Heart (tissue), 3 donors: Measurements from ENCODE around the gene ITGB1BP1.

DNA sequence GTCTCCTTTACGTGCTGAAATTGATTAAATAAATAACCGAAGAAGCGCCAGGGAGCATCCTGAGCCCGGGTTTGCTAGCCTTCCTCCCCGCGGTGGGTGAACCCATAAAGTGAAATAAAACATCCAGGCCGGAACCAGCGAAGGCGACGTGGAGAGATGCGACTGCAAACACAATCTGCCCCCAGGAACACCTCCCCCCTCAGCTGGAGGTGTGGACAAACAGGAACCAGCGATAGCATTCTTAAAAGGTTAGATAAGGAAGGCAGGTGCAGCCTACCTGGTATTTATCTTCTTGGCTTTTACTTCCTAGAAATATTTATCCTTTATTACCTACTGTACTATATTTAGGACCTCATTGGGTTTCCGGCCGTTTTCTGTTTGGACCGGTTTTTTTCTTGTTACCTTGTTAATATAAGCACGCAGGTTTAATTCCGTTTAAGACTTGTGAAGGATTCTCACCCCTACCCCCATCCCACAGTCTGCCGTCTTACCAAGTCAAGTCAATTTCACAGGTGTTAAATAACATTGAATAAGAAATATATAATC is 224.1 kb upstream of the ID2 start:
- RAMPAGE, long total RNA, 2 experiments: no peak in any of the 2 experiments

DNA sequence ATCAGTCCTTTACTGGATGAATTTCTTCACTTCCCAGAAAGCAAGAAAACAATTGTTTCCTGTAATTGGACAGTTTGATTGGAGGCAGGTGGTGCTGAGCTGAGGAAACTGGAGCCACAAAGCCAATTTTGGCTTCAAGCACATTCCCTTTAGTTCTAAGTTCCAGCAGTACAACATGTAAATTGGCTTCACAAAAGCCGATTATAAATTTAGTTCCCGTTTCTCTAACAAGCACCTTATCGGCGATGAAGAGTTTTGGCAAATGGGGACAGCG is 190.6 kb upstream of the ID2 start:
- RAMPAGE, long total RNA, 2 experiments: no peak in any of the 2 experiments

GRCh38 chr2:8659965-8660748 is 21.7 kb upstream of the ID2 start:
- RAMPAGE, long total RNA, 2 experiments: no peak in any of the 2 experiments

- RAMPAGE, long total RNA, 2 experiments: no peak in any of the 2 experiments
These were observed 20.2 kb upstream of the ID2 start for GRCh38 chr2:8661762-8661982.

DNA sequence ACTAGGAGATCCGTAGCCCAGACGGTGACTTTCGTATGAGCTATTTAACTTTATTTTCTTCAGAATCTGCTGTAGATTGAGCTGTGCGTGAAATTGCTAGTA is 571 bp downstream of the ID2 start:
- RAMPAGE, long total RNA, 2 experiments: no peak in any of the 2 experiments

- RAMPAGE, long total RNA, 2 experiments: no peak in any of the 2 experiments
These were observed 24.8 kb upstream of the KIDINS220 start for GRCh38 chr2:8862120-8862642.

DNA sequence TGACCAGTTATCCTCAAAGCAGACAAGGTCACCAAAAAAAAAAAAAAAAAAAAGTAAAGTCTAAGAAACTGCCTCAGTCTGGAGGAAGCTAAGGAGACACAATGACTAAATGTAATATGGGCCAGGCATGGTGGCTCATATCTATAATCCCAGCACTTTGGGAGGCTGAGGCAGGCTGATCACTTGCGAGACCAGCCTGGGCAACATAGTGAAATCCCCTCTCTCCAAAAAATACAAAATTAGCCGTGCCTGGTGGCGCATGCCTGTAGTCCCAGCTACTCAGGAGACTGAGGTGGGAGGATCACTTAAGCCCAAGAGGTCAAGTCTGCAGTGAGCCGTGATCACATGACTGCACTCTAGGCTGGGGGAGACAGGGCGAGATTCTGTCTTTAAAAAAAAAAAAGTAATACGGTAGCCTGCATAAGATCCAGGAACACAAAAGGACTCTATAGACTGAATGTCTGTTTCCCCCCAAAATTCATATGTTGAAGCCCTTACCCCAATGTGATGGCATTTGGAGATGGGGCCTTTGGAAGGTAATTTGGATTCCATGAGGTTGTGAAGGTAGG is 17.2 kb downstream of the MBOAT2 start:
- RAMPAGE, long total RNA, 2 experiments: no peak in any of the 2 experiments

GRCh38 chr2:9170321-9170693 is 36.3 kb upstream of the ASAP2 start:
- RAMPAGE, long total RNA, 2 experiments: no peak in any of the 2 experiments

GRCh38 chr2:9178231-9178744 is 28.3 kb upstream of the ASAP2 start:
- RAMPAGE, long total RNA, 2 experiments: no peak in any of the 2 experiments

GRCh38 chr2:9226984-9227978 is 20.7 kb downstream of the ASAP2 start:
- RAMPAGE, long total RNA, 2 experiments: no peak in any of the 2 experiments

- RAMPAGE, long total RNA, 2 experiments: no peak in any of the 2 experiments
These were observed 100.4 kb downstream of the ASAP2 start for GRCh38 chr2:9306957-9307554.

DNA sequence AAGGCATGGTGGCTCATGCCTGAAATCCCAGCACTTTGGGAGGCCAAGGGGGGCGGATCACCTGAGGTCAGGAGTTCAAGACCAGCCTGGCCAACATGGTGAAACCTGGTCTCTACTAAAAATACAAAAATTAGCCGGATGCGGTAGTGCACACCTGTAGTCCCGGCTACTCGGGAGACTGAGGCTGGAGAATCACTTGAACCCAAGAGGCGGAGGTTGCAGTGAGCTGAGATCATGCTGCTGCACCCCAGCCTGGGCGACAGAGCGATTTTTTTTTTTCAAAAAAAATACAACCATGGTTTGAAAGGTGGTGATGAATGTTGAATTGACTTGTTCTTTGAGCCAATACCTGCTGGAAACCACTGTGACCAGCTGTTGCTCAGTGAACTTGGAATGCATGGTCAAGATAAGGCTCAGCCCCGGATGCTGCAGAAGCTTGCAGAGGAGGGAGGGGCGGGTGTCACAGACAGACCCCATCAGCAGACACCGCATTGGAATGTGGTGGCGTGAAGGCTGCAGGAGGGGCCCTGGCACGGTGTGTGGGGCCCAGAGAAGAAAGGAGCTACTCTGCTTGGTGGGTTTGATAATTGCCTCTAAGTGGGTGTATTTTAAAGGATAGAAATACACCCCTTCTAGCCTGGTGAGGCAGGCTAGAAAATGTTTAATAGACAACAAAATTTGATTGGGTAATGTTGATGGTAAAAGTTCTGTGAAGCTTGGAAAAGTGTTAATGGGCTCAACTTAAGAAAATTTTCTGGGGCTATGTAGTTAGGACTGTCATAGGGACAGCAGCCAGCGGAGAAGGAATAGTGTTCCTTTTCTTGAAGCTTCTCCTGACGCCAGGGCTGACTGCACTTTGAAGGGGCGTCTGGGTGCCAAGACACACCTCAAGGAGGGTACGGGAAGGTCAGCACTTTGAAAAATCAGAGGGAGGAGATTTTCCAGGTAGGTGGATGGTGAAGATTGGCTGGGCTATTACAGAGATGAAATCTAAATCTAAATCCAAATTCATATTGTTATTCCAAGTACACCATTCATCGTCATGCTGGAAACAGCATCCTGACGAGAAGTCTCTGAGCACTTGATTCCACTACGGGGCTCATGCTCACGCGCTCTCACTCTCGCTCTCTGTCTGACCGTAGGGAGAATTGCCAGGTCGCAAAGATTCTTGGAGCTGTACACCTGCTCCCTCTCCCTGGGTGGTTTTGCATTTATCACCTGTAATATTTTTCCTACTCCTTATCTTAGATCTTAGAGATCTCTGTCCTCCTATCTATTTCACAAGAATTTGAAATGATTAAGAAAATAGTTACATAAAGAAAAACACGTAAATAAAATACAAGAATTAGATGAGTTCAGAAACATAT is 91.4 kb downstream of the ITGB1BP1 start:
- RAMPAGE, long total RNA, 2 experiments: no peak in any of the 2 experiments

- RAMPAGE, long total RNA, 2 experiments: no peak in any of the 2 experiments
These were observed 78.0 kb downstream of the ITGB1BP1 start for GRCh38 chr2:9345139-9345975.

GRCh38 chr2:9350357-9351056 is 72.8 kb downstream of the ITGB1BP1 start:
- RAMPAGE, long total RNA, 2 experiments: no peak in any of the 2 experiments

DNA sequence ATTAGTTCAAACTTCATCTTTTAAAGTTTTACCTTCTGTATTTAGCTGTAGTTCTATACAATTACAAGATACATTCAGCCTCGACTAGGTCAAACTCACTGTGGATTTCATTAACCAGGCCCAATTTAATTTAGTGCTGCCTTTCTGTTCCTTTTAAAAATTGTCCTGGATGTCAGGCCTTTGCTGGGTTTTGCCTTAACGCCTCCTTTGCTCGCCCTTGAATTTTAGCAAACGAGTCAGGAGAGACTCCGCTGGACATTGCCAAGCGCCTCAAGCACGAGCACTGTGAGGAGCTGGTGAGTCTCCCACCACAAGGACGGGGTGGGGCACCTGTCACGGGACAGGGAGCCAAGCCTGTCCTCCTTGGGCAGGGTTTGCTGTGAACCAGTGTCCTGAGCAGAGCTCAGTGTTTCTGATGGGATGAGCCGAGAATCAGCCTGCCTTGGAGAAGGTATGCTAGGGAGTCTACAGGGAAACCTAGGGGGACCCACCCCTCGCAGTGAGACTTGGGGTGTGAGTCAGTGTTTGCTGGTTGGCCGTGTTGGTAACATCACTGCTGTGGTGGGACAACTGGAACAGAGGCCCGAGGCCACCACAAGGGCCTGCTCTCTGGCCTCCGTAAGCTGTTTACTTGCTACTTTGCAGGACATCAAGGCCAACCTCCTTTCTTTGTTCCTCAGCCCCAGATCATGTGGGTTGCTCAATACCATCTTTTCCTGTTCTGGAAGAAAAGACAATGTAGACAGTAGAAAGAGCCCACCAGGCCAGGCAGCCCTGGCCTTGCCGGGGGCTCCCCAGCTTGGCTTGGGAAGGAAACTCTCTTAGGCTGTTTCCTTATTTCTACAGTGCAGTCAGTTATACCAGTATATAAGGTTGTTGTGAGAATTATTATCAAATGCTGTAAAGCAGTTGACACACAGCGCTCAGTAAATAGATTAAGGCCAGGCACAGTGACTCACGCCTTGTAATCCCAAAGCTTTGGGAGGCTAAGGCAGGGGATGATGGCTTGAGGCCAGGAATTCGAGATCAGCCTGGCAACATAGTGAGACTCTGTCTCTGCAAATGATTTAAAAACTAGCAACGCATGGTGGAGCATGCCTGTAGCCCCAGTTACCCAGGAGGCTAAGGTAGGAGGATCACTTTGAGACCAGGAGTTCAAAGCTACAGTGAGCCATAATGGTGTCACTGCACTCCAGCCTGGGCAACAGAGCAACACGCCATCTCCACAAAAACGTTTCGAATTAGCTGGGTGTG is 42.4 kb downstream of the ITGB1BP1 start:
- RAMPAGE, long total RNA, 2 experiments: no peak in any of the 2 experiments

DNA sequence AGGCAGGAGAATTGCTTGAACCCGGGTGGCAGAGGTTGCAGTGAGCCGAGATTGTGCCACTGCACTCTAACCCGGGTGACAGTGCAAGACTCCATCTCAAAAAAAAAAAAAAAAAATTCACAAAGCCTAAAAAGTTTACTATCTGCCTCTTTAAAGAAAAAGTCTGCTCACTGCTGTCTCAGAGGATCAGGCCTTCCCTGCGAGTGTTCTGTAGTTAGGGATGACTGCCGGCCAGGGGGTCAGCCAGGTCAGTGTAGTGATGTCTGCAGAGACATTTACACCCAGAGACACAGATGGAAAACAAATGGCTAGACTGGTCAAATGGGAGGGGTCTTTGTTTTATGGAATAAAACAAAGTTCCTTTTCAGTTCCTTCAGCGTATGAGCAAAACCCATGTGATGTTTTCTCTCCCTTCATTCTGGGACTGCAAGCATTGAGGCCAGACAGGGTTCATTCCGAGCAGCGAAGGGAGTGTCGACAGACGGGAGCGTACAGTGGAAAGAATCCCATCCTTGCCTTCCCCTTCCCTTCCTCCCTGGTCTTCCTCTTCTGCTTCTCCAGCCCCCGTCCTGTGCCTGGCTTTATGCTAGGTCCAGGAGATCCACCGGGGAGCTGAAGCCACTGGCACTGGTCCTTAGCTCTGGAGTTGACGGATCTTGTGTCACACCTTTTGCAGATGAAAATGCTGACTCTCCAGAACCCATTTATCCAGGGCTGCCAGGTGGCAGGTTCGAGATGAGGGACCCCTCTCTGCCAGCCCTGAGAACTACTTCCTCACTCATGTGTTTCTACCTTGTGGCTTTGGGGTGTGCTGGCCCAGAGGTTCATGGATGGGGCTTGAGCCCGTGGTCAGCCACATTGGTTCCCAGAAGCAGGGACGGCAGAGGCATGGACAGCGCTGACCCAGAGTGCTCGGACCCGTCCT is 24.4 kb downstream of the ITGB1BP1 start:
- RAMPAGE, long total RNA, 2 experiments: no peak in any of the 2 experiments

- RAMPAGE, long total RNA, 2 experiments: start-site peak on the plus strand in 1 of 2 experiments, at chr2:9423617-9423654 at its widest, 248 reads per replicate; start-site peak on the minus strand in 2 of 2 experiments, at chr2:9423145-9423520 at its widest, 74 to 1,445 reads per replicate
These were observed at the start of gene ITGB1BP1 for GRCh38 chr2:9422814-9423756. TSS of gene ITGB1BP1 (minus strand) at chr2:9423528.

DNA sequence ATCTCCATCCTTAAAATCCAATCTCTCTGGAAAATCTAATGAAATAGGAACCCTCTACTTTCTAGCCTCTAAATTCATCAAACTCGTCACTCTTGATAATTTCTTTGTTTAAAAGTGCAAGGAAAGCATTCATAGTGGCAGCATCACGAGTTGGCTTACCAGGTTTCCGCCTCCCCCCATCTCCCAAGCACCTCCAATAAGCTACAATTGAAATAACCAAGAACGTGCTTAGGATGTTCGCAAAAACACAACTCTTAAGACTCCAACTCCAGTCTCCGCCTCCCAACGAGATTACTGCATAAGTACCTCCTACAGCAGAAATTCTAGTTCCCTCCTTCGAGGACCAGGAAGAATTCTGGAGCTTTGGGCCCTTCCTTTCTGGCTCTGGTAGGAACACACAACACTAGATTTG is 887 bp downstream of the ADAM17 start:
- RAMPAGE, long total RNA, 2 experiments: no peak in any of the 2 experiments

- RAMPAGE, long total RNA, 2 experiments: no peak in any of the 2 experiments
These were observed 3.5 kb upstream of the ADAM17 start for GRCh38 chr2:9559299-9559444.

DNA sequence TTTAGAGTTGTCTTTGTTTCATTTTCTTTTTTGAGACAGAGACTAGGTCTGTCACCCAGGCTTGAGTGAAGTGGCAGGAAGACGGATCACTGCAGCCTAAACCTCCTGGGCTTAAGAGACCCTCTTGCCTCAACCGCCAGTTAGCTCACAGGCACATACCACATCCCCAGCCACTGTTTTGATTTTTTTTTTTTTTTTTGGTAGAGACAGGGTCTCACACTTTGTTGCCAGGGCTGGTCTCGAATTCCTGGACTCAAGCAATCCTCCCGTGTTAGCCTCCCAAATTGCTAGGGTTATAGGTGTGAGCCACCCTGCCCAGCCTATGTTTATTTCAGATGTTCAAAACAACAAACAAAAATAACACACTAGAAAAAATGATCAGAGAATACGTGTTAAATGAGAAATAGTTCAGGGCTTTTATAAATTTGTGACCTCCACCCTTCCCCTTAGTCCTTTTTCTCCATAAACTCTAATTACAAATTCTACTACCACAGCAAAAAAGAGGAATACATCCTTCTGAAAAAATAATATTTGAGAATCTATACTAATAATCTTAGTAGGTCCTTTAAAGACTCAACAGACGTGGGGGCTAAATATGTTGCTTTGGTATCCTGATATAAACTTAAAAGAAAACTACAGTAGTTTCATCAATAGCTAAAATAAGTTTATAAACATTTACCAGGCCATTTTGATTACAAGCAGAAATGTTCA is 12.1 kb downstream of the YWHAQ start:
- RAMPAGE, long total RNA, 2 experiments: no peak in any of the 2 experiments